Measurements from ENCODE around the gene SLA2.

DNA sequence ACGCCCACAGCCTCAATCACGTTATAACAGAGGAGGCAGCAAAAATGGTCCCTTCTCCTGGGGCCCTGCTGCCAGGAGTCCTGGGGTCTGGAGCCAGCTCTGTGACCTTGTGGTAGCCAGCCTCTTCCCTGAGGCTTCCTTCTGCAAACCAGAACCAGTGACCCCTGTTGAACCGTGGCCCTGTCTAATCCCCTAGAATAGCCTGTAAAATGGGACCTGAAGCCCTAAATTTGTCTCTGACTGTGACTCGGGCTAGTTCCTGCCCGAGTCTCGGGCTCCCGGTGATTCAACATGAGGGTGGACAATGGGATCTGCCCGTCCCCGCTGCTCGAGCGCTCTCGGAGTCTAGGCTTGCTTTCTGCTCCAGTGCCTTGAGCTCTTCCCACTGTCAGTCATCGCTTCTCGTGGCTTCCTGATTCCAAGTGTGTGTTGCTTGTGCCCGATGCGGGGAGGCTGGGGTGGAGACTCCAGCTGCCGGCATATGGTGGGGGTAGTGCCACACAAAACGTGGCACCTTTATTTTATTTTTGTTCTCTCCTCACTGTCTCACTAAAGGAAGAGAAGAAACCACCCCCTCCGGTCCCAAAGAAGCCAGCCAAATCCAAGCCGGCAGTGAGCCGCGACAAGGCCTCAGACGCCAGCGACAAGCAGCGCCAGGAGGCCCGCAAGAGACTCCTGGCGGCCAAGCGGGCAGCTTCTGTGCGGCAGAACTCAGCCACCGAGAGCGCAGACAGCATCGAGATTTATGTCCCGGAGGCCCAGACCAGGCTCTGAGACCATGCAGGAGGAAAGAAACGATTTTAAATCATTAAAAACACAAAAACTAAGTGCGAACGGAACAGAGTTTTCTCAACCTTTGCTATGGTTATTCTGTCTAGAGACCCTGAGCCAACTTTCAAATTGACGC is 14.8 kb upstream of the MYL9 start:
- PRO-cap, 3 experiments, result no peak in any of the 3 experiments
- RAMPAGE, long total RNA, result no peak
- RRBS, 2 experiments, result 77 to 83% methylated on average over 3 of the region's 37 CpGs

GRCh38 chr20:36646031-36646440 is at the start of gene SLA2:
TSS of gene SLA2 (minus strand) at chr20:36646196.
- PRO-cap, 3 experiments, result no peak in any of the 3 experiments
- RAMPAGE, long total RNA, result no peak
- RRBS, 2 experiments, result no CpG with 5 or more reads among the region's 10 CpGs

- PRO-cap, 3 experiments, result no peak in any of the 3 experiments
- RAMPAGE, long total RNA, result no peak
- RRBS, 2 experiments, result no CpG with 5 or more reads among the region's 5 CpGs
Measured at GRCh38 chr20:36819523-36820115, 43.7 kb downstream of the SOGA1 start.

GRCh38 chr20:36835322-36836041 is 27.9 kb downstream of the SOGA1 start:
- PRO-cap, 3 experiments, result peak in 3 of 3 experiments; most common plus-strand start chr20:36835886 (in 1); most common minus-strand start chr20:36835703 (in 2)
- RAMPAGE, long total RNA, result no peak
- RRBS, 2 experiments, result 2% methylated on average over 7 of the region's 26 CpGs

DNA sequence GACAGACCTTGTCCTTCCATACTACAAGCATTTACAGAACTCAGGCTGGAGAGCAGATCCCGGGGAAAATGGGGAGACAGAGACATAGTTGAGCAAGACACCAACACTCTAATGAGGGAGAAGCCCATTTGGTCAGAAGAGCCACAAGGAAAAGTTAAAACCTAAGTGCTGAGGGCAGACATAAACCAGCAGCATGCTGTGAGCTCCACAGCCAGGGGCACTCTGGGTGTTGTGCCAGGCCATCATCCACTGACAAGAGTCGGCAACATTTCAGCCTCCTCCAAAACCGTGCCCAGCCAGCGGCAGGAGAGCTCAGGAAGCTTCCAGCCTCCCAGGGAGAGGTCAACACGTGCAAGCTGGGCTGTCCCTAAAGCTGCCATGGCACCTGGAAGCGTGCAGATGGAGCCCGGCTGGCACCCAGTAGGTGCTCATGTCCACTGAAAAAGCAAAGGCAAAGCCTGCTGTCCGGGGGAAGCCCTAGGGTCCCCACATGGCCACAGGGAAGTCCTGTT is 1.9 kb downstream of the SOGA1 start:
- PRO-cap, 3 experiments, result no peak in any of the 3 experiments
- RAMPAGE, long total RNA, result no peak
- RRBS, 2 experiments, result 12 to 21% methylated on average over 2 to 3 of the region's 8 CpGs

GRCh38 chr20:36886841-36887803 is 11.2 kb downstream of the TLDC2 start:
- PRO-cap, 3 experiments, result no peak in any of the 3 experiments
- RAMPAGE, long total RNA, result no peak
- RRBS, 2 experiments, result no CpG with 5 or more reads among the region's 24 CpGs

- PRO-cap, 3 experiments, result no peak in any of the 3 experiments
- RAMPAGE, long total RNA, result no peak
- RRBS, 2 experiments, result 69 to 78% methylated on average over 5 of the region's 15 CpGs
Measured at GRCh38 chr20:36888953-36889711, 13.2 kb downstream of the TLDC2 start.

GRCh38 chr20:36941489-36942025 is 10.0 kb downstream of the SAMHD1 start:
- PRO-cap, 3 experiments, result no peak in any of the 3 experiments
- RAMPAGE, long total RNA, result no peak
- RRBS, 2 experiments, result no CpG with 5 or more reads among the region's 2 CpGs

DNA sequence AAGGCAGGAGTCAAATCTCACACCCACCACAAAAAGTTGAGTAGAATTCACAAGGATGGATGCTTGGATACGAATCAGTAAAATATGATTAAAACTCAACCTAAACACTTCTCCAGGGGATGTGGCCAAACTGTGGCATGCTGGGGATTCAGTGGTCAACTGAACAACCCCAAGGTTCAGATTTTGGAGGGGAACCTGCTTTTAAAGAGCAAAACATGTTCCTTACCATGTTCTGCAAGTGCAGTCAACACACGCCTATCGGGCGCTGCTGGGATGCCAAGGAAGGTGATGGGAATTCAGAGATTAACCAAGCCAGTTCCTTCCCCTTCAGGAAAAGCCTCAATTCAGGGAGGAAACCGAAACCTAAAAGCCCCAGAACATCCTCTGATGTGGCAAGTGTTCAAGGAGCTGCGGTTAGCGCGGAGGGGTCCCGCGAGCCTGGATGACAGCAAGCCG is 956 bp downstream of the SAMHD1 start:
- PRO-cap, 3 experiments, result peak in 1 of 3 experiments; most common plus-strand start position 395 of the sequence (in 1)
- RAMPAGE, long total RNA, result no peak
- RRBS, 2 experiments, result no CpG with 5 or more reads among the region's 11 CpGs

DNA sequence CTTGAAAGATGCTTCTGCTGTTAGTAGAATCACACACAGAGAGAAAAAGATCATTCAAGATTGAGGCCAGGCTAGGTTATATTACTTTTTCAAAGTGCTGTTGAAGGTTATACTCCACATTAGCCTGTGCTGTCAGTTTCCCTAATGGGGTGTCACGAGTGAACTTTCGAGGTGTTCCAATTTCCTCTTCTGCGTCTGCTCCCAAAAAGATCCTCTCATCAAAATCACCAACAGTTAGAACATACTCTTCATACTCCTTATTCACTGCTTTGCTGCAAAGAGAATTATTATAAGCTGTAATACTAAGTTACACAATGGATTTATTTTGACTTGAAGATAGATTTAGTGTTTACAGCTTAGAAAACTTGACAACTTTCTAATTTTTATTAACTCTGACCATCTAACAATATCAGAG is 33.8 kb downstream of the RBL1 start:
- PRO-cap, 3 experiments, result no peak in any of the 3 experiments
- RAMPAGE, long total RNA, result no peak
- RRBS, 2 experiments, result no CpG with 5 or more reads among the region's 3 CpGs

DNA sequence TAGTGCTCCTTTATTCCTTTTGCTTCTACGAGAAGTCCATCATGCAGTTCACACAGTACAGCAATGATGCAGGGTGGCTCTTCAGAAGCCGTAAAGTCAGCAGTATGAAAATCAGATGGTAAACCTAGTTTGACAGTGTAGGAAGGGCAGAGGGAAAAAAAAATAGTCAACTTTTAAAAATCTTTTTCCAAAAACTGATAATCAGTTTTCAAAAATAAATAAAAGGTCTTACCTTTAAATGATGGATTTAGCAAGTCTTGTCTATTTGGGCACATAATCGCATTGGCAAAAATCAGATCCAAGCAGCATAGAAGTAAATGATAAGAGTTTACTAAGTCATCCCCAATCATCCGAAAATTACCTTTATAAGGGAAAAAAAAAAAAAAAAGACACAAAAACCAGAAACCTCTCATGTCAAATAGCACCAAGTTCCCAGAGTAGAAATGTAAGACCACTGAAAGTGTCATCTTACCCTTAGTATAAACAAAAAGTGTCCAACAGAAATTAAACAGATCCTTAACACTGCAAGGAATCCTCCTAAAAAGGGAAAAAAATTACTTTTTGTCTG is 29.0 kb downstream of the RBL1 start:
- PRO-cap, 3 experiments, result no peak in any of the 3 experiments
- RAMPAGE, long total RNA, result no peak
- RRBS, 2 experiments, result no CpG with 5 or more reads among the region's 4 CpGs

DNA sequence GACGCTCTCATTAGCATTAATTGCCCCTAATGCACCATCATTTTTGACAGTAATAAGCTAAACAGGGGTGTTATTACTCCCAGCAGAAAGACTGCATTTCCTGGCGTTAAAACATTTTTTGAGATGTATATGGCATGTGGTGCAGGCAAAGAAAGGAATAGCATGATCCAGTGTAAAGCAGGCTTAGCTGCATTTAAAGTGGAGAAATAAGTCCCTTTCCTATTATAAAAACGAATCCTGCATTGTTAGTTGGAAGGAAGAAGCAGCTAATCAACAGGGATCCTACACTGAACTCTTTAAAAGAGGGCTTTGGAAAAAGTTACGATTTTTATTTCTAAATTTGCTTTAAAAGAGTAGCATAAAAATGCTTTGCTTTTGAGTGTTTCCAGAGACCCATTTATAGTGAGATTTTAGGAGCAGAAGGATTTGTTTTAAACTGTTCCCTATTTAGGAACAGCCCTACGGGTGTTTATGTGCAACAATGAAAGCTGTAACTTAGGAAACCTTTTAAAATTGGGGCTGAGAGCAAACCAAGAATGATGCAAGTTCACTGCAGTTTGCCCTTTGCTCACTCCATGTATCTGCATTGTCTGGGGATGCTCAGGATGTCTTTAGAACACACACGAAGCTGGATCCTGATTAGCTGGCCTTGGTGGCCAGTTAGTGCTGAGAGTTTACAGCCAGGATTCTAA is 41.0 kb downstream of the GHRH start:
- PRO-cap, 3 experiments, result no peak in any of the 3 experiments
- RAMPAGE, long total RNA, result no peak
- RRBS, 2 experiments, result no CpG with 5 or more reads among the region's 6 CpGs

DNA sequence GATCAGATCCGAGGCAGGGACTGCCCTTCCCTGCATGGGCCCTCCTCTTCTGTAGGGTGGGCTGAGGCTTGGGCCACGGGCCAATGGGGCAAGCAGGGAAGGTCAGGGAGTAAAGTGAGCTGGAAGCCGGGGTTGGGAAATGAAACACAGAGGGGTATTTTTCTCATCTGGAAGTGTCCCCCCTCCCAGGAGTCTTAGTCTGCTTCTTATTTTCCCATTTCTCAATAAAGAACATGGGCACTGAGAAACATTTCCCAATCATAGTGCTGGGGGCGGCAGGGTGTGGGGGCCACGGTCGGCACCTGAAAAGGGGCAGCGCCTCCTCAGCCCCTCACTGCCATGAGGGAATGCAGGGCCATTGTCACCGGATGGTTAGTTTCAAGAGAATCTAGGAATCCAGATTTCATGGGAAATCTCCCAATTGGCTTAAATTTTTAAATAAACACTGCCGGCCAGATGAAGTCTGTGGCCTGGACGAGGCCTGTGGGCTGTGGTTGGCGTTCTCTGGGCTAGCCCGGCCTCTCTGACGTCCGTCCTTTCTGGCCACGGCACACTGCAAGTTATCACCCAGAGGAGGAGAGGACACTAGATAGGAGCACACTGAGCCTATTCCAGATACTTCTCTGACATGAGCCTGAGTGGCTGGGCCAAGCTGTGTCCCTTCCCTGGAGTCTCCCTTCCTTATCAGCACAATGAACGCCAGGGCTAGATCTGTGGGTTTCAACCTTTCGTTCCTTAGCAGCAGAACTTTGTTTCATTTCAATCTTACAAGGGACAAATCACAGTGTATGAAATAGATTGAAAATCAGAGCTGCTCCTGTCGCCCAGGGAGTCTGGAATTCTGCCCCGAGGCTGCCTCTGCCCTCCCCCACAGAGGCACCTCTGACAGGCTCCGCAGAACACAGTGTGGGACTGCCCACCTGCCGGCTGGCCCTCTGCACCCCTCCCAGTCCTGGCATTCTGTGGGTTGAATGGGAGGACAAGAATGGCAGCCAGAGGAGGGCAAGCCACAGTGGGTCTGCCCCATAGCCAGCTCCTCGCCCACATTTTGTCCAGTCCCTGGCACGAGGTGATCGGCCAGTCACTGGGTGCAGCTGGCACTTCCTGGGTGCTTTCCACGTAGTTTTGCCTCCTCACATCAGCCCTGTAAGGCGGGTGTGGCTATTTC is 25.7 kb downstream of the MANBAL start:
- PRO-cap, 3 experiments, result peak in 2 of 3 experiments; most common plus-strand start position 563 of the sequence (in 2); most common minus-strand start position 370 of the sequence (in 1)
- RAMPAGE, long total RNA, result no peak
- RRBS, 2 experiments, result 15 to 18% methylated on average over 5 of the region's 26 CpGs

DNA sequence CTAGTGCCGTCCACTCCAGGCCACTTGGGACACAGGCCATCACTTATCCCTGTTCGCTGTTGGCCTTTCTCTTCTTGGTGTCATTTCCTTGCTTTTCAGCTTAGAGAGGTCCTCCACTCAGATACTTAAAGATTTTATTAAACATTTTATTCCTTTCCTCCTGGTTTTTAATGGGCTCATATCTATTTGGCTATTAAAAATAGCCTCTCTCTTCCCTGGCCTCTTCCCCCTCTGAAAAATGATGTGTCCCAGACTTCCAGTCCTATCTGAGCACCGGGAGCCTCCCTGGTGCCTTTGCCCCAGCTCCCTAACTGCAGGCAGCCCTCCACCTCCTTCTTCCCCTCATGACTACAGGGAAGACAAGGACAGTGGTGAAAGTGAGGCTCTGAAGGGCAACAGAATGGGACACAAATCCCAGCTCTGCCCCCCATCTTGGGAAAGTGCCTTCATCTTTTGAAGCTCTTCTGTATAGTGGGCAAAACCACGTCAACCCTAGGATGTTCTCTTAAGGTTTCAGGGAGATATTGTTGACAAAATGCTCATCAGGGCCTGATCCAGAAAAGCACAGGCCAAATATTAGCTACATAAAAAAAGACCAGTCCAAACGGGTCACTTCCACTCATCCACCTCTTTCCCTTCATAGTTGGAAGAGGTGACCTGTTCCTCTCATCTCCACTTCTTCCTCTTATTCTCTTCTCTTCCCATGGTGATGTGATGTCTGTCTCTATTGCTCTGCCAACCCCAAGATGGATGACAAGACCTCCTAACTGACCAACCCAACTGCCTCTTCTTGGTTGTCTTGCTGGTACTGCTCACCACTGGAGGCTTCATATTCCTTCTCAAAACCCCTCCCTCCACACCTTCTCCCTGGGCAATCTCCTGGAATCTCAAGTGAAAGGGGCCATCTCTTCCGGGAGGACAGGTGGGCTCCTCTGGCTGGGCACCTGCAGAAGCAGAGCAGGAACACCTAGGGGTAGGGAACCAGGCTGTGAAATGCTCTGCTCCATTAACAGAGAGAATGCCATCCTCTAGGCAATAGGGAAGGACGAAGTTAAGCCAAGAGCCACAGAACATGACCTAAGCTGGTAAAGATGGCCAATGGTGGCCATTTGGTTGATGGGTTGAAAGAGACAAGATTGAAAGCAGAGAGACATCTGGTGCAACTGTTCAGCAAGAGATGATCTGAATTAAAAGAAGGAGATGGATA is 10.2 kb upstream of the NNAT start:
- PRO-cap, 3 experiments, result no peak in any of the 3 experiments
- RAMPAGE, long total RNA, result no peak
- RRBS, 2 experiments, result no CpG with 5 or more reads among the region's 7 CpGs

- PRO-cap, 3 experiments, result no peak in any of the 3 experiments
- RAMPAGE, long total RNA, result no peak
- RRBS, 2 experiments, result no CpG with 5 or more reads among the region's 3 CpGs
Measured at GRCh38 chr20:37514339-37515054, 6.6 kb upstream of the NNAT start.

DNA sequence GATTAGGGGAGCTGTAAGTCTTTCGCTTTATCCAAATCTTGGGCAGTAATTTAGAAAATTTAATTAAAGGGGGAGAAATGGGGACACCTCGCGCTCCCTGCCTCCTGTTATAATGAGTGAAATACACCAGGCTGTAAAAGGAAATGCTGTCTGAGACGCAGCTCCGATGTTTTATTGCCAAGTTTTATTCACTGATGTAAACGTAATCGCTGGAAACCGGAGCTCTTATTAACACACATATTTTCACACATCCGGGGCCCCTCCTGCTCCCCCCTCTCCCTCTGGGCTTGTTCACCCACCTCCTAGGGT is 4.9 kb upstream of the VSTM2L start:
- PRO-cap, 3 experiments, result no peak in any of the 3 experiments
- RAMPAGE, long total RNA, result no peak
- RRBS, 2 experiments, result 19 to 25% methylated on average over 4 of the region's 9 CpGs

GRCh38 chr20:37989473-37990087 is 43.7 kb downstream of the TTI1 start:
- PRO-cap, 3 experiments, result no peak in any of the 3 experiments
- RAMPAGE, long total RNA, result no peak
- RRBS, 2 experiments, result no CpG with 5 or more reads among the region's 7 CpGs

GRCh38 chr20:38083254-38083742 is 49.8 kb downstream of the RPRD1B start:
- PRO-cap, 3 experiments, result no peak in any of the 3 experiments
- RAMPAGE, long total RNA, result no peak
- RRBS, 2 experiments, result no CpG with 5 or more reads among the region's 6 CpGs

GRCh38 chr20:38128678-38129759 is 36.1 kb downstream of the TGM2 start:
- PRO-cap, 3 experiments, result no peak in any of the 3 experiments
- RAMPAGE, long total RNA, result no peak
- RRBS, 2 experiments, result no CpG with 5 or more reads among the region's 8 CpGs

DNA sequence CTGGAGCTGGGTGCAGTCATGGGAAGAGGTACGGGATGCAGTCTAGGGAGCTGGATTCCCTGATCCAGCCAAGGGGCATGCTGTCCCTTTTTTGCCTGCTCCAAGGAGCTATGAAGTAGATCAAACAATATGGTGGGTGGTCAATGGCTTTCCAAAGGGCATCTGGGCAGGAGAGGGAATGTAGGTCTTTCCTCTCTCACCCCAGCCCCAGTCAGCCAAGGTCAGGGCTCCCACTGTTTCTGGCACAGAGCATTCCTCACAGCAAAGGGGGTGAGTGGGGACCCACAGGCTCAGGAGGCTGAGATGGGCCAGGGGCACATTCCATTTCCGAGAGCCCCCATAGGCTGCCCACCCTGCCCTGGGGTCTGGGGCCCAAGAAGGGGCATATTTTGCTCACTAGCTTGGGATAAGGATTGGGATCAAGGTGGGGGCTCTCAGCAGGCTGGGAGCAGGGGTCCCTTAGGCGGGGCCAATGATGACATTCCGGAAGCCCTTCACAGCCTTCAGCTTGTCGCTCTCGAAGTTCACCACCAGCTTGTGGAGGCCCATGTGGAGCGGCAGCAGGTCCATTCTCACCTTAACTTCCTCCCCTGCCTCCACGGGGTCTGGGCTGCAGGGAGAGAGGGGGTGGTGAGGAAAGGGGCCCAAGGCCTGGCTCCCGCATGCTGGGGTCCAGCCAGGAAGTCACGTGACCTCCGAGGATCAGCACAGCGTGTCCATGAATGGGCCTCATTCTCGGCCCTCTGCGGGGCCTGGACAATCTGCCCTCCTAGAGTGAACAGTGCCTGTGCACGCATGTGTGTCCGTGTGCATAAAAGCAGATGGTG is 35.1 kb downstream of the TGM2 start:
- PRO-cap, 3 experiments, result no peak in any of the 3 experiments
- RAMPAGE, long total RNA, result no peak
- RRBS, 2 experiments, result no CpG with 5 or more reads among the region's 16 CpGs